Heart (tissue), 3 donors: ENCODE results near the genes COLQ and ANKRD28.

GRCh38 chr3:15148655-15149012 is 49.7 kb upstream of the RBSN start:
- RAMPAGE, long total RNA, 2 experiments = no peak in any of the 2 experiments

DNA sequence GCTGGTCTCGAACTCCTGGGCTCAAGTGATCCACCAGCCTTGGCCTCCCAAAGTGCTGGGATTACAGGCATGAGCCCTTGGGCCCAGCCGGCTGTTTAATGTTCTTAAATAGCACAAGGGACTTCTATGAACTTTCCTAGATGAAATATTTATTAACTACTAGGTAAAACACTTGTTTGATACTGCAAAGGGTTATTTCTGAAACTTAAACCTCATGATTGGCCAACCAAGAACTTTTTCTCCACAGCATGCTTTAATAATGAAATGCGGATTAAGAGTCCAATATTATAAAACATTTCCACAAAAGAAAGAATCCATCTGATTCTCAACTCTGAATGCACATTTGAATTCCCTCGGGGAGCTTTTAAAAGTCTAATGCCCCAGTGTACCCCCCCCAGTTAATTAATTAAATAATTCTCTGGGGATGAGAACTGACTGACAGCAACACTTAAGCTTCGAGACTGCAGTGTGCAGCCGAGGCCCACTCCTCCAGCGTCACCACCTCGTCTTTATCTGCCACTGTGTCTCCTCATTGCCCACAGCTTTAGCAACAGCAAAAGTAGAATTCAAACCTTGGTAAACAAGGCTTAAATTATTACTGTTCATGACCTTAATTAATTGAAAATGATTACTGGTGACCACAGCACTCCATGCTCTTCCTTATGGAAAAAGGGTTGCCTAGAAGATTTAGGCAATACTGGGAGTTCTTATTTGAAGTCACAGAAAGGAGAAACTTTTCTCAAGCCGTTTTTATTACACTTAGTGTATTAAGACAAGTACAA is 48.3 kb downstream of the CAPN7 start:
- RAMPAGE, long total RNA, 2 experiments = no peak in any of the 2 experiments

DNA sequence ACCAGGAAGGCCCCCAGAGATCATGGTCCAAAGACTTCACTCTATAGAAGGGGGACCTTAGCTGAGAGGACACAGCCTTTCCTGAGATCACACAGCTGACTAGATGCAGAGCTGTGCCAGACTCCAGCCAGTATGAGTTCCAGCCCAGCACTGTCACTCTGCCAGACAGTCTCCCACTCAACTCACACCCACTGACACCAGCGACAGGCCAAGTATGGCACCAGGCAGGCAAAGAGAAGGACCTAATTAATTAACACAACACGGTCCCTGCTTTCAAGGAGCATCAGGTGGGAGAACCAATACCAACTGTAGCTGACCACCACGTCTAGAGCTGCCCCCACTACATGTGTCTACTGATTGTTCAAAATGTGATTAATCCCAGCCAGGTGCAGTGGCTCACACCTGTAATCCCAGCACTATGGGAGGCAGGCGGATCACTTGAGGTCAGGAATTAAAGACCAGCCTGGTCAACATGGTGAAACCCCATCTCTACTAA is 62.1 kb downstream of the SH3BP5 start:
- RAMPAGE, long total RNA, 2 experiments = no peak in any of the 2 experiments

DNA sequence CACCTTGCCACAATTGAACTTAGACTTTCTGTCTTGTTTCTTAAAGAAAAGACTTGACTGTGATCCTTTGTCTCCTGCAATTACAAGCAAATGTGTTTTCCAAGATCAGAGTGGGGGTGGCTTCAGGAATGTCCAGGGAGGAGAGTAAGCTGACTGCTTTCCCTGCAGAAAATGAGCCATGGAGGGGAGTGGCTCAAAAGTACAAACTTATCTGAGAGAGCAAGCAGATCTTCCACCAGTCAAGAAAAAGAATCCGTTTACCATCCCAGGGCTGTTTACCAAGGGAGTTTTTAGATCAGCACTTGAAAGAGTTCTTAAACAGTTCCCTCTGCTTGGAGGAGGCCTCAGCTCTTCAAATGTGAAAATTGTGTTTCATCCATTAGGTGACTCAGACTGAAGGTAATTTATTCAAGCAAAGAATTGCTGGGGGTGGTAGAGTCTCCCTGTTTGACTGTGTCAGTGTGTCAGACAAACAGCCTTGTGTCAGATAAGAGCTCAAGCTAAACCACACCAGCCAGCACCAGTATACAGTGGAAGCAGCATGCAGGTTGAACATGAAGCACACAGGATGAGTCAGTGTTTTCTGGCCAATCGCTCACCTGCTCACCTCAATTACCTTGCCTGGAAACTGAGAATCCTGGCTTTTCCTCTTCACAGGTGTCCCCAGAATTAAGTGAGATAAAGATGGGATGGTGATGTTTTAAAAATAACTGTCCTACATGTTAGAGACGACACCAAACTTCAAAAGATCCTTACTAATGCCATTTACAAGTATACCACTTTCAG is 21.8 kb downstream of the SH3BP5 start:
- RAMPAGE, long total RNA, 2 experiments = no peak in any of the 2 experiments

- RAMPAGE, long total RNA, 2 experiments = no peak in any of the 2 experiments
These were observed 46.2 kb downstream of the METTL6 start for GRCh38 chr3:15381073-15381614.

GRCh38 chr3:15495445-15496216 is 25.9 kb downstream of the COLQ start:
- RAMPAGE, long total RNA, 2 experiments = no peak in any of the 2 experiments

DNA sequence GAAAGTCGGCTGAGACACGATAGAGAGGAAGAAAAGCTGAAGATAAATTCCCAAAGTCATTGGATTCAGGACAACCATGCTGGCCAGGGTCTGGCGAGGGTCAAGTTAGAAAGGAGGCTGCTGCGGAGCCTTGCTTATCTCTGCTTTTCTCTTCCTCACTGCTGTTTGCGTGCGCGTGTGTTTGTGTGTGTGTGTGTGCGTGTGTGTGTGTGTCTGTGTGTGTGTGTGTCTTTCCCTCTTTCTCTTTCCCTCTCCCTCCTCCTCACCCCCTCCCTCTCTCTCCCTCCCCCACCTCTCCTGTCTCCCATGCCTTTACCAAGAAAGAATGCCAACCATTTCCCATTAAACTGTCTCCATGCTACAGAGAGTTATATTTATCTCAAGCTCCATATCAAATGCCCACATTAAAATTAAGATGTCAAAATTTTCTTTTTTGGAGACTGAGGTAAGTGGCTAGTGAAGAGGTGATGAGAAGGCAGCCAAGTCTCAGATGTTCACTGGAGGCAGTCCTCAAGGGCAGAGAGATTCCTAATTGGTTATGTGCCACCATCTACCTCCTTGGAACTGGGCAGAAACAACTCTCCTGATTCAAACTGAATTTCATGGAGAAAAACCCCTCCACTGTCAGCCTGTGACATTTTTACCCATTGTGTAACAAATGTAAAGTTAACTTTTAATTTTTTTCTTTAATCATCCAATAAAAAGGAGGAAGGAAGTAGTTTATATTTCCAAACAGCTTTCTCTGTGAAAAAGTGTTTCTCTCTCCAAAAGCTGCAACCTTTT is at the start of gene COLQ:
TSS of gene COLQ (minus strand) at position 159 of the 783 bp plus-strand sequence.
- RAMPAGE, long total RNA, 2 experiments = start-site peak on the minus strand in 2 of 2 experiments, centred at positions 147 to 181 of the sequence, 38 to 145 reads per replicate

DNA sequence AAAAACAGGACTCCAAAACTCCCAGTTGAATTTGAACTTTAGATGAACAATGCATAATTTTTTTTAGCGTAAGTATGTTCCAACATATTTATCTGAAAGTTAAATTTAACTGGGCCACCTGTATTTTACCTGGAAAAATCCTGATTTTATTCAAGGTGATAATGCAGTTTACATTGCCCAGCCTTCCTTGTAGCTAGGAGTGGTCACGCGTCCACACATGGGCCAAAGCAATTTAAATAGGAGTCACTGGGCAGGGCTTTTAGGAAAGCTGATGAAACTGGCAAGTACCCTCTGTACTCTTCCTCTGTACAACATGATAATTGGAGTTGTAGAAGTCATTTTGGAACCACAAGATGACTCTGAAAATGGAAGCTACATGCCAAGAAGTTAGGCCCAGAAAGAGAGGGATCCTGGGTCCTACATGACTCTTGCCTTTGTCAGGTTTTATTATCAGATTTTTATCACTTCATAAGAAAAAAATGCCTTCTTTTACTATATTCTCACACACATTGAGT is 9.5 kb downstream of the BTD start:
- RAMPAGE, long total RNA, 2 experiments = no peak in any of the 2 experiments

DNA sequence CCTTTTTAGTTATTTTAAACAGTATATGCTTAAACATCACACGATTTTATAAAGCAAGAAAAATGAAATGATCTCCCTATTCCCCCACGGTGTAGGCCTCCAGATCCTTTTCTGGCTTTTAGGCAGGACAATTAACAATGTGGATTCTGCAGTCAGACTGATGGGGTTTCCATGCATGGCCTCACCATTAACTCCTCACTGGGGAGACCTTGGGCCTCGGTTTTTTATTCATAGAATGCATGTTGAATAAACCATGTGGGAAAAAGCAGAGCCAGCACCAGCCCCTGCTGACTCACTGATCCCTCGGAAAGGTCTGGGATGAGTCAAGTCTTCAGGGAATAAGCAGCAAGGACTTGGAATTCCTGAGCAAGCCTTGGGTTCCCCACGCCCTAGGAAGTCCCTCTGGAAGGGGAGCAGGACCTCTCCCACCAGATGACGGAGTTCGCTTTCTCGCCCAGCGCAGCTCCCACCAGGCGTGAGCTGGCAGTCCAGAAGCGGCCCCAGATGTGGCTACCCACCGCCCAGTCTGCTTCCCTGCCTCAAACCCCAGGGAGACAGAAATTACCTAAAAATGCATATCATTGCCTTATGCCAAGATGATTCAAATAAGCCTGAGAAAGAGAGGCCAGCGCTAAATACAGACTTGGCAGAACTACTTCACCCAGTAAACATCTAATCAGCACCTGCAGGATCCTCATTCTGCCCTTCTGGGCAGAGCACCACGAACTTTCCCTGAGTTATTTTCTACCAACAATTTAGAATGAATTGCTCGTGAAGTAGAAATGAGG is 45.4 kb downstream of the BTD start:
- RAMPAGE, long total RNA, 2 experiments = no peak in any of the 2 experiments

- RAMPAGE, long total RNA, 2 experiments = no peak in any of the 2 experiments
These were observed at the start of gene ANKRD28 for GRCh38 chr3:15797640-15798459. ANKRD28 (minus strand) TSS chr3:15797979.

GRCh38 chr3:15982853-15983266 is 185.1 kb upstream of the ANKRD28 start:
- RAMPAGE, long total RNA, 2 experiments = no peak in any of the 2 experiments

GRCh38 chr3:16063515-16064085 is 110.9 kb upstream of the GALNT15 start:
- RAMPAGE, long total RNA, 2 experiments = no peak in any of the 2 experiments

DNA sequence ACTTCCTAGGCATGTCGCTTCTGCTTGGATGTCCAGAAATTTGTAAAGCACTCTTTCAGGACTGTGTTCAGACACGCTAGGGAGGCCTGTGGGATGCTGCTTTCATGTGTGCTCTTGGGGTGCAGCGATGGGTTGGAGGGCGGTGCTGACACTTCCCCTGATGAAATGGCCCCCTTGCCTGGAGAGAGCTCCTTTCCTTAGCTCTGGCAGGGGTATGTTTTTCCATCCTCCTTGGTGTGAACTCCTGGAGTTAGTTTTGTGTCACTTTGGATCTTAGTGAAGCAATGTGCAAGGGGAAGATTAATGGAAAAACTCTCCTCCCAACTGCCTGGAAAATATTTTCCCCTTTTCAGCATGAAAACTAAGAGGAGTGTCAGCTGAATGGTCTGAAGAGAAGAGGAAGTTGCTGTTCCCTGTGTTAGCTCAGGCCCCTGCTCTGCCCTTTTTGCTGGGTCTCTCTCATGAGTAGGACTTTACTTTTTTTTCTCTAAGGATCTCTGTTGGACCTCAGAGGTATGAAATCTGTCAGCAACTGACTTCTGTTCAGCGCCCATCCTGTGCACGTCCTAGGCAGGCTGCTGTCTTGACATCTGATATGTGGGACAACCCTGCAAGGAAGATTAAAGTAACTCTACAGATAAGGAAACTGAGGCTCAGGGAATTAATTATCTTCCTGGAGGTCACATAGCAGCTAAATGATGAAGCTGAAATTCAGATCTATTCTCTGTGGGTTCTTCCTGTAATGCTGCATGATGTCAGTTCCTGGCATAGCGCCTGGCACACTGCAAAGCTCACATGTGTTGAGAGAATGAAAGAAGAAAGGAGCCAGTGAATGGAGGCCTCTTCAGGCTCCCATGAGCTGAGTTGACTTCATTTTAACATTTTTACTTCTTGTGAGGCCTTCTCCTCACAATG is 109.8 kb upstream of the GALNT15 start:
- RAMPAGE, long total RNA, 2 experiments = no peak in any of the 2 experiments

DNA sequence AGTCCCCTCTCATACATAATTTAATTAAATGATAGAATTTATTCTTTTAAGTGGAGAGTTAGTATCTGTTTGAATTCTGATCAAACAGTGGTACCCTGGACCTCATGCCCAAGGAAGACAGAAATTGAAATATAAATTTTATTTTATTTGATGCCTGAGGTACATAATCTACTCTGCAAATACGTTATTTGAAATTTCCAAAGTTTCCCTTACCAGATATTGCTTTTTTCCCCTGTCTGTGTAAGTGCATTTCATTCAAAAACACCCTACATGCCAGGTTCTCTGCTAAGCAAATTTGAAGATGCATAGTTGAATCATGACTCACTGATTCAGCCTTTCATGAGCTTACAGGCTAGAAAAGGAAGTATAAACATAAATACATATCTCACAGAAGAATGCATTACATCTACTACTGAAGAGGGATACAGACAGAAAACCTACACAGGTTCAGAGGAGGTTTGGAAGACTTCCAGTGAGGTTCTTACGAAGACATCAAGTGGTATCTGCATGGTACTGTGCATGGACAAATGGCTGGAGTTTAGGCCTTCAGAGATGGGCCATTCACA is 105.5 kb upstream of the GALNT15 start:
- RAMPAGE, long total RNA, 2 experiments = no peak in any of the 2 experiments

GRCh38 chr3:16148814-16149393 is 25.6 kb upstream of the GALNT15 start:
- RAMPAGE, long total RNA, 2 experiments = no peak in any of the 2 experiments

DNA sequence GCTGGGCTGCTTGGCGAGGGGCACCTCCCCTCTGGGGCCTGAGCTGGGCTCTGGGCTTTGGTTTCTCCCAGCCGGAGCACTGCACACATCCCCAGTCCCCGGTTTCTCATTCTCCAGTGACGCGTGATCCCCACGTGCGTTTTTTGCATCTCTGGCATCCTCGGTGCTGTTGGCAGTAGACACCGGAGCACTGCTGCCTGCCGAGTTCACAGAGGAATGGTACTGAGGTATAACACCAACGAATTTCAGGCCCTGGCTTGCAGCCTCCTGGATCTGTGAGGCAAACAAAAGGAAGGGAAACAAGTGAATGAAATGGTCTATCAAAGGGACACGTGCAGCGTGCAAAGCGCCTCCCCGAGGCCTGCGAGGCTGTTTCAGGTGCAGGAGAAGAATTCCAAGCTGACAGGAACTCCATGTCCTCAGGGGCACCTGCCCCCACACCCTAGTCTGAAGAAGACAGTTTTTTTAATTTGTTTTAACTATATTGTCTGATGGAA is 112.9 kb downstream of the OXNAD1 start:
- RAMPAGE, long total RNA, 2 experiments = no peak in any of the 2 experiments

- RAMPAGE, long total RNA, 2 experiments = no peak in any of the 2 experiments
These were observed 74.4 kb downstream of the RFTN1 start for GRCh38 chr3:16439090-16439551.

DNA sequence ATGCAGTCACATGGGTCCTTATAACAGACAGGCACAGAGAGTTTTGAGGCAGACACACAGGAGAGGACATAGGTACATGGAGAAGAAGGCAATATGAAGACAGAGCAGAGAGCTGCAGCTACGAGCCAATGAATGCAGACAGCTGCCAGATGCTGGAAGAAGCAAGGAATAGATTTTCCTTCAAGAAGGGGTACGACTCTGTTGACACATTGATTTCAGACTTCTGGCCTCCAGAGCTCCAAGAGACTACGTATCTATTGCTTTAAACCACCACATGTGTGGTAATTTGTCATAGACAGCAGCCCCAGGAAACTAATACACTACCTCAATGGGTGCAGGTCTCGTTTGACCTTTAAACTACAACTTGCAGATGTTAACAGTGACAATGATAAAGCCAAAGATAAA is 51.0 kb downstream of the RFTN1 start:
- RAMPAGE, long total RNA, 2 experiments = no peak in any of the 2 experiments

DNA sequence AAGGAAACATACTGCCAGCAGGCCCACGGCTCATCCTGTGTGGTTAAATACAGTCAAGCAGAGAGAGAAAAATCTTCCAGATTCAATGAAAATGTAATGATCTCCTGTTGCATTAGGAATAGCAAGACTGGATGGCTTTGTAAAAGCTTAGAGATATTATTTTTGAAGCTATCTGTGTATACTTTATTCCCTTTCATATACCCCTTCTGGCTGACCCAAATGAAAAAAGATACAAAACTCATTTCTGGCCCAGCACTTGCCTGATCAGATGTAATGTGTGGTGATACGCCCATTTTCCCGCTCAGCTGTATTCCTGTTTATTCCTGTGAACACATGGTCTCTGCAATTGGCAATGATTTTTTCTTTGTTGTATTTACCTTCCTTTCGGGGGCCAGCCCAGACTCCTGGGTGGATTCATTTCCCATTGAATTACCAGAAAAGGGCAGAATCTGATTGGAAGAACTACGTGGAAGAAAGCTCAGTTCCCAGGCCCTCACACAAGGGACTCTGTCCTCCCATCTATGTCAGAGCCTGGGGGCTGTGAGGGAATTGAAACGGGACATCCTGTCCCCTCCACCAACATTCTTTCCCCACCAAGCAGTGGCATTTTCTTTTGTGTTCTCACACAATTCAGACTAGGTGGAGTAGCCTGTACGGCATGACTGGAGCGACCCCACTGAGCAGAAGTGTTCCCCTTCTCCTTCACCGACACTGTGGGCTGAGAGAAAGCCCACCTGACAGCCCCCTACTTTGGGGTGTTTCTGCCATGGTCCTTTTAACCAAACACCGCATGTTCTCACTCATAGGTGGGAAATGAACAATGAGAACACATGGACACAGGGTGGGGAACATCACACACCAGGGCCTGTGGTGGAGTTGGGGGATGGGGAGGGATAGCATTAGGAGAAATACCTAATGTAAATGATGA is 31.9 kb upstream of the RFTN1 start:
- RAMPAGE, long total RNA, 2 experiments = no peak in any of the 2 experiments

DNA sequence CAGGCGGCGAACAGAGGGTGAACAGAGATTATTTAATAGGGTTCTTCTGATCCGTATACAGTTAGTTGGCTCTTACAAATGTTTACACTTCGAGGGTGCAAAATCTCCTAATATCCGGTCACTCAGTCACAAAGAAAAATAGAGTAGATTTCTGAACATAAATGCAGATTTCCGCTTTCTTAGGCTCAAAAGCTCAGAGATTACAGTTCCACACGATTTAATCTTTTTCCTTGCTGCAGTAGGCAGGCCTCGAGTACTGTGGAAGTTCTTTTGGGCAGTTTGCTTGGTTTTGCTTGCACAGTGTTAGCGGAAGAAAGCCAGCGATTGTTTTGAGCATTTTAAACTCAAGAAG is 990 bp downstream of the PLCL2 start:
- RAMPAGE, long total RNA, 2 experiments = no peak in any of the 2 experiments